Natural killer cell (primary cell): Measurements from ENCODE around the genes ARHGEF6, SOX3, SPANXA1 and CXorf51B.

DNA sequence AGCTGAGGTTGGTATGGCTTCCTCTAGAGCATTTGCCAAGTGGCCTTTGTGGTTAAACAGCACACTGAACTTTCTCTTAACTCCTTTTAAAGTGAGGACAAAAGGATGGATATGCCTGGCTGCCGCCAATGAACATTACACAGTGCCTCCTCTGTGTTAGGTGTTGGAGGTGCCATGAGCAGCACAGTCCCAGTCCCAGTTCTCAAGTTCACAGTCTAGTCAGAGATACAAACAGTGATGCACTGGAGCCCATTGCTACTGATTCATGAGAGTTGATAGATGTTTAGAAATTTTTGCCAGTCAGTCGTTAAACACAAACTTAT lies 54.5 kb downstream of the VGLL1 start:
- PRO-cap = bidirectional peak, plus-strand start at position 213 of the sequence, minus-strand start outside the sequence

- PRO-cap = no peak
Measured at GRCh38 chrX:136706863-136707062, 58.8 kb downstream of the CD40LG start.

DNA sequence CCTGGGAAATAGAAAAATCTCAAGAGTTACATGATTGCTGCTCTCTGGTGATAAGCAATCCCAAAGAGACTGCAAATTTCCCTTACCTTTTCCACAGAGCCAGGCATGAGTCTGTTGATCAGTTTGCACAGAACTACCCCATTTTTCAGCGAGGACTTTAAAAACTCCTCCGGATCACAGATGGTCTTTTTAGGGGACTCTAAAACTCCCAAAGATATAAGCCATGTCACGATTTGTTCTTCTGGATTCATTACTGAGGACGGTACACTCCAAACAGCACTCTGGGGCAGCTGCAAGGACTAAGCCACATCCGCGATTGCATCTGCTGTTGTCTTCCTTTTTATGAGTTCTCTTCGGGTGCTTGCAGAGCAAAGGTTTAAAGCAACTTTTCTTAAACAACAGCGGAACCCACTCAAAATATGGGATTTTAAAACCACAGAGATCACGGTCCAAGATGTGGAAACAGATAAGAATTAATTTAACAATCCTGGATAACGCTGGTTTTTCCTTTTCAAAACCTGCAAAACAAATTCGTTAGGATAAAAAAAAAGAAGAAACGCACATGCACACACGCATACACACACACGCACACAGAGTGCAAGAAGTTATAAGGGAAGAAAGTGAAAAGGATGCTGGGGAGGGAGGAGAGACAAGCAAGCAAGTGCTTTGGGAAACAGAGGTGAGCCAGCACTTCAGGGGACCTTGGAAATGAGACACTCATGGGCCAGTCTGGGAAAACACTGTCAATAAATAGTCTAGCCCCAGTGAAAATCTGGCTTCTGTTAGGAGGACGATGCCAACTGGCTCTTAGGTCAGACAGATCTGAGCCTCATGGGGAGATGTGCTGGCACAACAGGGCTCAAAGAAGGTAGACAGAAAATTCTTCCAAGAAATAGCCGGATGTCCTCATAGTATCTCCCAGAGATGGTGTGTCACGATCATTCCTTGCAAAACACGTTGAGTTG lies at the start of gene ARHGEF6:
Gene ARHGEF6 (minus strand): TSS at position 301 of the 965 bp plus-strand sequence.
- PRO-cap = bidirectional peak, plus-strand start at position 345 of the sequence, minus-strand start at position 301 of the sequence

DNA sequence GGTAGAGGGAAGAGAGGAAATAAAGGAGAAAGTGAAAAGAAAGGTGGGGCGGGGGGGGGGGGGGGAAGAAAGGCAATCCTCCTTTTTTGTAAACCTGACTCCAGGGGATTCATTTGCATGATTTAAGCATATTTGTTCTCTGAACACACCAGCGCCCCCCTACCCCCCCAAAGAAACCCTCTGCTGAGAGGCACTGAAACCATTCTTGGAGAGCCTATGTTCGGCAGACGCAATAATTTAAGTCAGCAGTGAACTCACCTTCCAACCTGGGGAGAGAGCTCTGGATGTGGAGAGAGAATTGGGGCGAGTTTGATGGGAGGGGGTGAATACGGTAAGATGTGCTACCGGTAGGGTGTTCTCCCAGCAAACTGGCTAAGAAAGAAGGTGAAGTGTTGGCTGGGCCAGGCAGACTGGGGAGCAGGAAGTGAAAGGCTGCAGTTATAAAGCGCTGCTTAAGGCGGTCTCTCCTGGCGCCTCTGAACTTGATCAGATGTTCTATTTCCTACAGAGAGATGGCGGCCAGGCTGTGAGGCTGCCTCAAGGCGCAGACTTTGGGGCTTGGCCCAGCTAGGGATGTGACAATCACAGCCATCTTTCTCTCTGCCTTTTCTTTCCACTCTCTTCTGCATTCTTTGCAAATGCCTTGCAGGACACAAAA lies 1.7 kb upstream of the ZIC3 start:
- PRO-cap = no peak

- PRO-cap = no peak
Measured at GRCh38 chrX:138778125-138778354, 66.5 kb upstream of the FGF13 start.

DNA sequence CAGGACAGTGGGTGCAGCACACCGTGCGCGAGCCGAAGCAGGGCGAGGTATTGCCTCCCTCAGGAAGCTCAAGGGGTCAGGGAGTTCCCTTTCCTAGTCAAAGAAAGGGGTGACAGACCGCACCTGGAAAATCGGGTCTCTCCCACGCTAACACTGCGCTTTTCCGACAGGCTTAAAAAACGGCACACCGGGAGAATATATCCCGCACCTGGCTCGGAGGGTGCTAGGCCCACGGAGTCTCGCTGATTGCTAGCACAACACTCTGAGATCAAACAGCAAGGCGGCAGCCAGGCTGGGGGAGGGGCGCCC lies 66.9 kb upstream of the FGF13 start:
- PRO-cap = no peak

DNA sequence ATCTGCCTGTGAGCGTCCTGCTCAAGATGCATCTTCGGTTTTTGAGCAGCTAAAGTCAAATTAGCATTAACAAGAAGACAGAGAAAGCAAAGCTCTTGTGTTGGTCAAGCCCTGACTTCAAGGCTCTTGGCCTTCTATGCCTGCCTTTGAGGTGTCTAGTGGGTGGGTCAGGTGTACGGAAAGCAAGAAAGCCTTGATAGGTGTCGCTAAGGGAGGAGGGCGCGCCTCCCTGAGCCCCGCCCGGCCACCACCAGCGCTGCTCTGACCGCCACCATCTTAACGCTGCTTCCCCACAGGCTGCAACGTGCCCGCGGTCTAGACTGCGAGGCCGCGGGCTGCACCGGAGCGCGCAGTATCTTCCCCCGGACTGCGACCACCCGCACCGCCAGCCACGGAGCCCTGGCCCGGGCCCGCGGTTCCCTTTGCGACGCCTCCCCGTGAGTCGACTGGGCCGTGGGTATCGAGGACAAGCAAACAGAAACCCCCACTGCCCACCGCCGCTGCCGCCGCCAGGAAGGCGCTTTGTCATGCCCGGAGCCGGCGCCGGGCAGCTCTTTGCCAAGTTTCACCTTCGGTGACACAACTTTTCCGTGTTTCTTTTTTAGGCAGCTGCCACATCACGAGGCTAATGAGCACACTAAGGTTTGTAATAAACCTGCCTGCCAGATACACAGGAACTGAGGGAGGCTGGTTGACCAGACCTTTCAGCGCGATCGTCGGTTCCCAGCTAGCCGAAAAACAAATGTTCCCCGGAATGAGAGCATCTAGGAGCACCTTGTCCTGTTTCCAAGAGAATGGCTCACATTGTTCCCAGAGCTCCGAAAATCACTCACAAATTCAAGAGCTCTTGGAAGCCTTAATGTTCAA lies 335.8 kb upstream of the F9 start:
- PRO-cap = no peak

DNA sequence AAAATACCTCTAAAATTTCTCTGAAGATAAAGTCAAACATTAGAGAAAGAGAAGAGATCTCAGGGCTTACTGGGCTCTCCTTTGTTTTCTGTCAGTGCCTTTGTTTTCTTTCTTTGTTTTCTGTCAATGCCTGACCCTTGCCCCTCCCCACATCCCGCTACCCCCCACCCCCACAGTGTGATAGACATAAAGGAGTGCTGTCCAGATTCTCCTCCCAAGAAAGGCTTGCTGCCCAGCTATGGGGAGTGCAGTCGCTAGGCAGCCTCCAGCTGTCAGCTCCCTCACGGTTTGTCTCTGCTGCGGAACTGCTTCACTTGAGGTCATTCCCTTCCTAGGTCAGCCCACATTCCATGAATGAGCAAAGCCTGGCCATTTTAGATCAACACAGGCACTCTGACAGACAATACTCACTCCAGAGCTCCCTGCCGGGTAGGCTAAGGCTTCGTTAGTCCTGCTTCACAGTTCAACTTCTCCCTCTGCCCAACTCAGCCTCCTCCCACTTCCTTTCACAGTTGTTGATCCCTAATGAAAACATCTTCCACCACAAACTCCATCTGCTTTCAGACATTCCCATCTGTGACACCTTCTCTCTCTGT lies 319.0 kb upstream of the F9 start:
- PRO-cap = no peak

DNA sequence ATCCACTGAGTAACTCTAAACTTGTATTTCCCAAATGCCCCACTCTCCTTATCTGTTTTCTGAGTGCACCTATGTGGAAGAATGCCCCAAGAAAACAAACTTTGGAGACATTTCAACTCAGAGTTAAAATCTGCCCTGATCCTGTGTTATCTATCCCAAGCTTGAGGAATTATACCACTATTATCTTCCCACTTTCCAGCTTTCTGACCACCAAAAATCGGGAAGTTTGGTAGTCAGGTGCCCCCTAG lies 232.7 kb upstream of the F9 start:
- PRO-cap = no peak

- PRO-cap = no peak
Measured at GRCh38 chrX:139691378-139691837, 16.6 kb downstream of the MCF2 start.

GRCh38 chrX:139691999-139692474 lies 15.9 kb downstream of the MCF2 start:
- PRO-cap = no peak

DNA sequence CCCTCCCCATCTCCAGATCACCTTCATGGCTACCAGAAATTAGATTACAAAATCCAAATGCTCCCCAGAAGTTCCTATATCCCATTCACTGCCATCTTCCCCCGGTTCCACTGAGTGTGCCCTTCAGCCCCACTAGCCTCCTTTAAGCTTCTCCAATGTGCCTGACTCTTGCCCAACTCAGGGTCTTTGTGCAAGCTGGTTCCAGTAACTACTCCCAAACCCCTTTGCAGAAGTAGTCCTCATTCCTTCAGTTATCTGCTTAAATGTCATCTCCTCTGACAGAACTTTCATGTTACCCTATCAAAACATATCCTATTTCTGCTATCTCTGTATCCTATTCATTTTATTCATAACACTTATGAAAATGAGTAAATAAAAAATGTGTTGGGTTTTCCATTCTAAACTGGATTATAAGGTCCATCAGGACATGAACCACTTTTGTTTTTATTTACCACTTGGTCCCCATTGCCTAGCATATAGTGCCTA lies 24.8 kb downstream of the ATP11C start:
- PRO-cap = no peak

DNA sequence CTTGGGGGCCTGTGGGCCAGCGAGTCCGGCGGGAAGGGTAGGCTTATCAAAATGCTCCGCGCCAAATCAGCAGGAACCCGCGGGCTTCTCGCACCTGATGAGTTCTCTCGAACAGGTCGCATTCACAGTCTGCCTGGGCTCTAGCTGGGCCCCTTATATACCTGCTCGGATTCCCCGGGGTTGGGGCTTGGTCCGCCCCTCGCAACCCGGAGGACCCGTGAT lies at the start of gene SOX3:
Gene SOX3 (minus strand): TSS at position 131 of the 222 bp plus-strand sequence.
- PRO-cap = no peak

DNA sequence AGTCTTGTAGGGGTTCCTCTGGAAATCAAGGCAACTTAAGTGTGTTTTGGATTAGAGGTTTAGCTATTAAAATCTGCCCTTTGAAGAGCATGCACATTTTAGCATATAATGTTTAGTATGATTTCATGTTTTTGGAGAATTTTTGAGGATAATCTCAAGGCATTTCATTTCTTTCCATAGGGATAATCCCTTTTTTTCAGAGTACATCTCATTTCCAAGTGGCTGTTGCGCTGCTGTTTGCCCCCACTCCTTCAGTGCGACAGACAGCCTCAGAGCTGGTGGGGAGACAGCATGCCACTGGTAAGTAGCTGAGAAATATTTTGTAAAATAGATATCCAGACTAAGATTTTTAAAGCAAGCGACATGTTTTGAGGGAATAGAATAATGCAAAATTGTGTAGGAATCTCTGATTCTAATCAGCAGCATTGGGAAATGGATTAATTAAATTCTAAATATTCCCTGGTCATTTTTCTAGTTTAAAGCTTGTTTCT lies 204.7 kb upstream of the SOX3 start:
- PRO-cap = no peak

GRCh38 chrX:140945185-140945684 lies 57.2 kb upstream of the SPANXB1 start:
- PRO-cap = no peak

GRCh38 chrX:141117928-141118200 lies 59.1 kb downstream of the LDOC1 start:
- PRO-cap = no peak

DNA sequence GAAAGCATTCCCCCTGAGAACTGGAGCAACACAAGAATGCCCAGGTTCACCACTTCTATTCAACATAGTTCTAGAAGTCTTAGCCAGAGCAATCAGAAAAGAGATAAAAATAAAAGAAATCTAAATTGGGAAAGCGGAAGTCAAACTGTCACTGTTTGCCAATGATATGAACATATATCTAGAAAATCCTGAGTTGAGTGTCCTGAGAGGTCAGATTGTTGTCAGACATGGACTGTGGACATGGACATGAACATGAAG lies 138.2 kb upstream of the SPANXC start:
- PRO-cap = no peak

DNA sequence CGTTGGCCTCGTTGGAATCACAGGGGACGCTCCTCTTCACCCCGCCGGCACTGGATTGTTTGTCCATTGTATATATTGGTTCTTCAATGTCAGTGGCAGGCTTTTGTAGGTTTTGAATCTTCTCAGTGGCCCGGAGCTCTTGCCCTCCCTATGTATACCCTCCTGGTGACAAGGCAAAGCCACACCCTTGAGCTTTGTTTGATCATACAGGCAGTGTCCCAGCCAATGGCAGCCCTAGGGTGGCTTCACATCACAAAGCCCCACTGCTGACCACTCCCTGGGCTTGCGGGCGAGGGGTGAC lies at the start of gene SPANXA1:
Gene SPANXA1 (minus strand): TSS at position 127 of the 301 bp plus-strand sequence.
- PRO-cap = no peak

DNA sequence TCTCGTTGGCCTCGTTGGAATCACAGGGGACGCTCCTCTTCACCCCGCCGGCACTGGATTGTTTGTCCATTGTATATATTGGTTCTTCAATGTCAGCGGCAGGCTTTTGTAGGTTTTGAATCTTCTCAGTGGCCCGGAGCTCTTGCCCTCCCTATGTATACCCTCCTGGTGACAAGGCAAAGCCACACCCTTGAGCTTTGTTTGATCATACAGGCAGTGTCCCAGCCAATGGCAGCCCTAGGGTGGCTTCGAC lies 277 bp downstream of the SPANXD start:
- PRO-cap = no peak

GRCh38 chrX:146809522-146809827 lies at the start of gene CXorf51B:
TSS of gene CXorf51B (plus strand) at chrX:146809771.
- PRO-cap = no peak